Endometrial microvascular endothelial cells (primary cell): ENCODE measurements around the genes WNT8B and SEMA4G.

DNA sequence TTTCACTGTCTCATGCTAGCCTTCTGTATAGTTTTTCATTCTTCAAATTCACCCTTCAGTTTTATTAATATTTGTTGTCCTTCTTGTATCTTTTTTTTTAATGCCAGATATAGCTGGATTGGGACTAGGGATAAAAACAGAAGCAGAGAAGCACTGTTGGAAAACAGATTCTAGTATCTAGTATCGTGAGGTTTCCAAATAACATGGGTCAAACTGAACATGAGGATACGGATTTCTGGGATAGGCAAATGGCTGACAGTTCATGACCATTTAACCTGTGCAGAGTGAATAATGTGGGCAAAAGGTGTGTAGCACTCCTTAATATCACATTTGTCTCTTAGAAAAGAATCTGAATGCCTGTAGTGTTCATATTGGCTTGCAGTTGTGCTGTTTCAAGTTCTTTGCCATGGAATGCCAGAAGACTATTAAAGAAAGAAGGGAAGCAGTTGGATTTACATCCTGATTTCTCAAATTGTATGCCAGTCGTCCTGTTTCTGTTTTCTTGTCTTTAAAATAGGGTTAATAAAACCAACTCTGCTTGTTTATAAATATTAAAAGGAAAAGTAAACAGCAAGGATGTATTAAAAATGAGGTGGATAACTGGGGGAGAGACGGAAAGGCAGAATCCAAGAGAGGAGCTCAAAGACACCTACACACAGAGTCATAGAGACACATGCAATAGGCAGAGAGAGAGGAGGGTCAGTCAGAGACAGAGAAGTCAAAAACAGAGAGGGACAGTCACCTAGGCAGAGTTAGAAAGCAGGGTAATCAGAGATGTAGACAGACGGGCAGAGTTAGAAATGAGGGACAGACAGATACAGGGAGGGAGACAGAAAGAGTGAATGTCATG, 5.5 kb downstream of the R3HCC1L start:
- RAMPAGE, long total RNA: no peak

DNA sequence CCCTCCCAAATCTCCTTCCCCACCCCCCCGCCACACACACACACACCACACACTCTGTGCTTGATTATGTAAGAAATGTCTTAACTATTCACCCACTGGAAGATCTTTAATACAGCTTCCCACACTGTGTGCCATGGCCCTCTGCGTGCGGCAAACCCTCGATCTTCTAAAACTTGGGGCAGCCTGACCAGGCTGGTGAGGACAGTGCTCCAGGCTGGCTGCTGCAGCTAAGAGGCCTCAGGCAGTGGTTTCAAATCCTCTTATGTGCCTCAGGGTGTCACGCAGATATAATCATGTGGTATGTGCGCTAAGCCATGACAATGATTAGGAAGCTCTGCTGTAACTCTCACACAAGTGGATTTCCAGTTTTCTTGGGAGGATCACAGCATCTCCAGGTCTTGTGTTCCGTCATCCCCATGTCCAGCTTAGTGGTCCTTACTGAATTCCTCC, 2.5 kb downstream of the HPS1 start:
- RAMPAGE, long total RNA: no peak

- RAMPAGE, long total RNA: no peak
Measured at GRCh38 chr10:99233386-99233934, 2.2 kb downstream of the HPSE2 start.

DNA sequence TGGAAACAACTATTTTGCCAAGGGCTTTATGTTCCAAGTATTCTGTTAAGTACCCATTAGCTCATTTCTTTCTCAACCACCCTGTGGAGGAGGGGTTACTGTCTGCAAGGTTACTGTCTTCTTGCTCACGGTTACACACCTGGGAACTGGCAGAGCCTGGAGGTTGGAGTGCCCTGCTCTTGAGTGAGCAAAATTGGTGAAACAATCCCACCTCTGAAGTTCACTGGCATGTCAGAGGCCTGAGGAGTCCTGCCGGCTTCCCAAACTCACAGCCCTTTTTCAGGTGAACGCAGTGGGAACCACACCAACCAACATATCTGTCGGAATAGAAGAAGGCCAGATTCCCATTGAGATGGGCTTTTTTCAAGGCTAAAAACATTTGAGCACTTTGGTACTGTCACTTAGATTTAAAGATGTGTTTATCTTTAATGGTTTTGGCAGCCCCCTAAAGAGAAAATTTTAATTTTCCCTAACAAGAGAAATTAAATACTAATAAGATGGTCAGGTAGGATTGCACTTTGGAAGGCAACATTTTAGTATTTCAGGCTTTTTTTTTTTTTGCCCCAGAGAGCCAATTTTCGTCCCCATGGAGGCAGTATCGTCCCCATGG, 35.3 kb downstream of the GOT1 start:
- RAMPAGE, long total RNA: no peak

- RAMPAGE, long total RNA: no peak
Measured at GRCh38 chr10:99421224-99421847, 9.1 kb downstream of the GOT1 start.

DNA sequence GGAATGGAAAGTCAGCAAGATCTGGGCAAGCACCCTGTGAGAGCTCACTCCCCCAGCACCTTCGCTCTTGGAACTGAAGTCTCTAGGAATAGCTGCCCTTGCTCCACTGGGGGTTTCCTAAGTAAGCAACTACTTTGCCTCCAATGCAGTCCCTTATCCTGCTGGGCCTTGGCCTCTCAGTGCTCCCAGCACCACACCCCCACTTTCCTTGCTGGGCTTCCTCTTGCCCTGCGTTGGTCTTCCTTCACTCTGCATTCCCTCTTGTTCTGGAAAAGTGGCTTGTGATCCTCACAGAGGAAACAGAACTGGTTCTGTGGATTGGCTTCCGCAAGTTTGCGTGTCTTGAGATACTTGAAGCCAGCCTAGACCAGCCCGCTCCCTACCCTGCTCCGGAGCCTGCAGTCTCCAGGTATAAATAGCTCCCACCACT, 6.4 kb downstream of the NKX2-3 start:
- RAMPAGE, long total RNA: no peak

DNA sequence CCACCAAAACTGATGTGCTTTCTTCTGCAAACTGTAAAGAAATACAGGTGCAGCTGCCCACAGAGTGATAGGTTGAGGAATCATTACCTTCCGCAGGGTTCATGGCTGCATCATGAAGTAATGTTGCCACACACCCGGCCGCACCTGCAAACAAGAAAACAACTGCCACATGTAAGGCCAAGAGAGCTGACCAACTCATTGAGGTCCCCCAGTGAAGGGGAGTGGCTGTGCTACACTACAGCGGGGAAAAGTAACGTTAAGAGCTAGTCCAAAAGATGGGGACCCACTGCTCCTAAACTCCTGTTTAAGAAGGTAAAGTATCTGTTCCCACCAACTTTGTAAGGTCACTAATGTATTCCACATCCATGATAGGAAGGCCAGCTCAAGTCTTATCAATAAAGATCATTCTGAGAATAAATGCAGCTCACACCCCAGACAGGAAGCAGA, 7.8 kb downstream of the SLC25A28 start:
- RAMPAGE, long total RNA: no peak

DNA sequence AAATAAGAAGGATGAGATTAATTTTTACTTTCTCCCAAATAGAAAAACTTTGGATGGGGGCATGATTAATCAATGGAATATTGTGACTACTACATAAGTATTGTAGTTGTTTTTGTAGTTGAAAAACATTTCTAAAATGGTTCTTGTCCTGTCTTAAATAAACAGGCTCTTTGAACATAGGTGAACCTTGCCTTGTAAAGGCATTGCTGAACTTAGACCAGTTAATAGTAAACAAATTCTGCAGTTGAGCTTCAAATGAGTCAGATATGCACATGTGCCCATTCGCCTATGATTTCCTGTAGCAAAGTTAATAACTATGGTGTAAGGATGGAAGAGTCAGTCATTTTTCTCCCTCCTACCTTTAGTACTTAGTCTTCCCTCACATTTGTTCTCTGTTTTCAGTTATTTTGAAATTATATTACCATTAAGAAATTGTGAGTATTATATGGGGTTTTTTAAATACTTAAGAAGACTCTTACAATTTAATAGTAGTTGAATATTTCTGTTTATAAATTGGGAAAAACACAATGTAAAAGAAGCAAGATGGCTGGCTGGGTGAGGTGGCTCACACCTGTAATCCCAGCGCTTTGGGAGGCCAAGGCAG, 22.7 kb downstream of the CUTC start:
- RAMPAGE, long total RNA: no peak

DNA sequence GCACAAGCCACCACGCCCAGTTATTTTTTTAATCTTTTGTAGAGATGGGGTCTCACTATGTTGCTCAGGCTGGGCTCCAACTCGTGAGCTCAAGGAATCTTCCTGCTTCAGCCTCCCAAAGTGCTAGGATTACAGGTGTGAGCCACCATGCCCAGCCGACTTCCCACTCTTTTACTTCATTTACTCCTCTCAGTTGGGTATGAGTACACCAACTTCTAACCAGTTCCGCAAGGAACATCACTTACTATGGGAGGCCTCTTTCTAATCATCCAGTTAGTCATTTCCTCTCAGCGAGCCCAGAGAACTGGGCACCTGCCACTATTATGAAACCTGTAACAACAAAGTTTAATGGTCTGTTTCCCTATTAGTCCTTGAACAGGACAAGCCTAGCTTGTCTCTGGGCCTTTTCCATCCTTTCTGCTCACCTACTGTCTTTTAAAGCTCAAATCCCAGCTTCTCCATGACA, 88.9 kb downstream of the DNMBP start:
- RAMPAGE, long total RNA: no peak

DNA sequence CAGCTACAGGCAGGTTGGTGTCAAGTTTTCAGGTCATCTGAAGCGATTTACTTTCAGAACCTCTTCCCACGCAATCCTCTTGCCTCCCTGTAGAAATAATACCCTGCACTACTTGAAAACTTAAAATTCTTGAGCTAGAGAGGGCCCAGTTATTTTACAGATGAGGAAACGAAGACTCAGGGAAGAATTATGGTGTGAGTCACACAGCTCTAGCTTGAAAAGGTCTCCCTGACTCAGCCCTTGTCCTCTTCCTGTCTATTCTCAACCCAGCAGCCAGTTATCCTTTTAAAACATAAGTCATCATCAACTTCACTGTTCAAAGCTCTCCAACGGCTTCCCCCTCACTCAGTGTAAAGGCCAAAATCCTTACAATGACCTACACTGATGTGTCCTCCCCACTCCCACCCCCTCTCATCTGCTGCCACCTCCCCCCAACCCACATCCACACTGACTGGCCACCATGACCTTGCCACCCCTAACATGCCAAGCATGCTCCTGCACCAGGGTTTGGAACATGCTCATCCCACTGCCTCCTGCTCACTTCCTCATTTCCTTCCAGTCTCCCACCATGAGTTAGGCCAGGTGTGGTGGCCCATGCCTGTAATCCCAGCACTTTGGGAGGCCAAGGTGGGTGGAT, 3.4 kb downstream of the DNMBP start:
- RAMPAGE, long total RNA: no peak

DNA sequence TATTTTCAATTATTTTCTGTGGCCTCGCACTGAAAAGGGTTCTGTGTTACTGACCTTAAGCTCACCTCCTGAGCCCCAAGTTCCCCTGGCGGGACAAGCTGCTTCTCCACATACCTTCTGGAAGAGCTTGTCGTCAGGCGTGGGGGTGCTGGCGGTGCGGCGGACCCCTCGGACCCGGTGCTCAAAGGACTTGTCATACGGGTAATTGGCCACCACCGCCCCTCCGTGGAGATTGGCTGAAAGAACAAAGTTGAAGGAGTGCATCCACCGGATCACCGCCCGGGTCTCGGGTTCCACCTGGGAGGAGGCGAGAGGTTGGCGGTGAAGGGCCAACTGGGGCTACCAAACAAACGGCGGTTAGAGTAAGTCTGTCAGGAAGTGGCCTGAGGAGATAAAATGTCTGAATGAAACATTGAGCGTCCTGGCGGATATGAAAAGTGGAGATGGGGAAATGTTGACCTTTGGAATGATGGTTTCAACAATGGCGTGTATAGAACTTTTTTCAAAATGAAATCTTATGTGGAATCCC, 16.5 kb downstream of the CPN1 start:
- RAMPAGE, long total RNA: no peak

GRCh38 chr10:100350783-100351505, 3.9 kb downstream of the SCD start:
- RAMPAGE, long total RNA: no peak

- RAMPAGE, long total RNA: no peak
Measured at GRCh38 chr10:100462918-100463194, at the start of gene WNT8B. TSS of gene WNT8B (plus strand) at chr10:100463009.

- RAMPAGE, long total RNA: no peak
Measured at GRCh38 chr10:100564362-100564966, 28.7 kb downstream of the HIF1AN start.

DNA sequence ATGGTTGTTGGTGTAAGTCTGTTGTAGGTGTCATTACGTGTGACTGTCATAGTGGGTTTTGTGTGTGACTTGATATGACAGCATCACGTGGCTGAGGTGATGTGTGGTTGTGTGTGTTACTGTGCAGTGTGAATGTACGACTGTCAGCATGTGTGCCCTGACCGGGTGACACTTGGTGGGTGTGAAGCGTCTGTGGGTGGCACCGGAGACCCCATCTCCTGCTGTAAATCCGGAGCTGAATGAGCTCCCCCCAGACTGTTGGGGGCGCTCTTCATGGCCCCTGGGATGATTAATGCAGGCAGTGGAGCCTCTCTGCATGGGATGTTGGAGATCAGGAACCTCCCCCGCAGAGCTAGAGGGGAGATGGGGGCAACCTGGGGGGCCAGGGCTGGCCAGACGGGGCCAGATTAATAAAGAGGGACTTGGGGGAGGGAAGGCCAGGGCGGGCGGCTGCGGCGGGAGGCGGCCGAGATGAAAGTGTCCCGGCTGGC, 33.9 kb downstream of the HIF1AN start:
- RAMPAGE, long total RNA: no peak

GRCh38 chr10:100728775-100729396, 16.5 kb upstream of the PAX2 start:
- RAMPAGE, long total RNA: no peak

DNA sequence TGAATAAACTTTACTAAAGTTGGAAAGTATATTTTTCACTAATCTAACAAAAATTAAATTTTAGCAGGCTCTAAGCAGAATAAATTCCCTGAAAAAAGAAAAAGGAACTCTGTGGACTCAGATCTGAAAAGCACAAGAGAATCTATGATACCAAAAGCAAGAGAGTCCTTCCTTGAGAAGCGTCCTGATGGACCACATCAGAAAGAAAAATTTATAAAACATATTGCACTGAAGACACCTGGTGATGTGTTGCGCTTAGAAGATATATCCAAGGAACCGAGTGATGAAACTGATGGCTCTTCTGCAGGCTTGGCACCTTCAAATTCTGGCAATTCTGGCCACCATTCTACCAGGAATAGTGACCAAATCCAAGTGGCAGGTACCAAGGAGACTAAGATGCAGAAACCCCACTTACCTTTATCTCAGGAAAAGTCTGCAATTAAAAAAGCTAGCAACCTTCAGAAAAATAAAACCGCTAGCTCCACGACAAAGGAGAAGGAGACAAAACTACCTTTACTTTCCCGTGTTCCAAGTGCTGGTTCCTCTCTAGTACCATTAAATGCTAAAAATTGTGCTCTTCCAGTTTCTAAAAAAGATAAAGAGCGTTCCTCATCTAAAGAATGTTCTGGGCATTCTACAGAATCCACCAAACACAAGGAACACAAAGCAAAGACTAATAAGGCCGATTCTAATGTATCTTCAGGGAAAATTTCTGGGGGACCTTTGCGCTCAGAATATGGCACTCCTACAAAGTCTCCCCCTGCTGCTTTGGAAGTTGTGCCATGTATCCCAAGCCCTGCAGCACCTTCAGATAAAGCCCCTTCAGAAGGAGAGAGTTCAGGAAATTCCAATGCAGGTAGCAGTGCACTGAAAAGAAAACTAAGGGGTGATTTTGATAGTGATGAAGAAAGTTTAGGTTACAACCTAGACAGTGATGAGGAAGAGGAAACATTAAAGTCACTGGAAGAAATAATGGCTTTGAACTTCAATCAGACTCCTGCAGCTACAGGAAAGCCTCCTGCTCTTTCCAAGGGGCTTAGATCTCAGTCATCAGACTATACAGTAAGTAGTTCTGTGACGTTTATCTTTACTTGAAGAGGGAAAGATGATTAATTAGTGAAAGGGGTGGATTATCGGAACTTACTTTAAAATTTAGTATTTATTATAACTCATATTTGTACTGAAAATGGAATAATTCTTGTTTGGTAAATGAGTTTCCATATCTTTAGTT, 11.6 kb downstream of the SLF2 start:
- RAMPAGE, long total RNA: no peak

DNA sequence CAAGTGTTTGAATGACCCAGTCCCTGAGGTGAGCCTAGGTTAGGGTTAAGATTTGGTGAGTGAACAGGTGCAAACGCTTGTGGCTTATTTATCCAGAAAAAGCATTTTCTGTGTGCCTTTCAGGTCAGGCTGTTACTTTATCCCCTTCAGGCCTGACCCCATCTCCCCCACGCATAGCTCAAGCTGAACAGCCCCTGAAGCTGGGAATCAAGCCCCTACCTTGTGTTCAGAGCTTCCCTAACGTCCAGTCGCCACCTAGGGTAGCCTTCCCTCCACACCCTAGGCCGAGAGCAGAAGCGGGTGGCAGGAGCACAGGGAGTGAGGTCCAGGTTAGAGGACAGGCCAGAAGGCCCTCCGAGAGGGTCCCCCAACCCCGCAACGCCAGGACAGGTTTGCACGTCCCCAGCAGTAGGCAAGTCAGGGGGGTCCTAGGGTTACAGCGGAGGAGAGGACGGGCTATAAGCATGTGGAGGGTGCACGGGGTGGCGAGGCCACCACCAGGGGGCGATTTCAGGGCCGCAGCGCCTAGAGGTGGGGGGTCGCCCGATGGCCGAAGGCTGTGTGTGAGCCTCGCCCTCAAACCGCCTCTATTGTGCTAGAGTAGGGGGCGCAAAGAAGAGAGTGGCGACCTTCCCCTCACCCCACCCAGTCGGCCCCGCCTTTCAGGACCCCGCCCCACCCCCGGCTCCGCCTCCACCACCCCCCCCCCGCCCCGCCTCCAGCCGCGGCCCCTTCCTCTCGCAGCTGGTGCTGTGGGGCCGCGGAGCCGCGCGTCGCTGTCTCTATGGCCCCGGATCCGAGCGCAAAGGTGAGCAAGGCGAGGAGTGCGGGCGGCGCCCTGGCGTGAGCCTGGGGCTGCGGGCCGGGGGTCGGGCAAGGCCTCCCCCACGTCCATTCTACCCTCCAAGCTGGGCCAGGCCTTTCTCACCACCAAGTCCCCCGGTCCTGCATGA, at the start of gene SEMA4G:
Gene SEMA4G (plus strand): TSS at position 721 of the 953 bp plus-strand sequence.
- RAMPAGE, long total RNA: no peak

DNA sequence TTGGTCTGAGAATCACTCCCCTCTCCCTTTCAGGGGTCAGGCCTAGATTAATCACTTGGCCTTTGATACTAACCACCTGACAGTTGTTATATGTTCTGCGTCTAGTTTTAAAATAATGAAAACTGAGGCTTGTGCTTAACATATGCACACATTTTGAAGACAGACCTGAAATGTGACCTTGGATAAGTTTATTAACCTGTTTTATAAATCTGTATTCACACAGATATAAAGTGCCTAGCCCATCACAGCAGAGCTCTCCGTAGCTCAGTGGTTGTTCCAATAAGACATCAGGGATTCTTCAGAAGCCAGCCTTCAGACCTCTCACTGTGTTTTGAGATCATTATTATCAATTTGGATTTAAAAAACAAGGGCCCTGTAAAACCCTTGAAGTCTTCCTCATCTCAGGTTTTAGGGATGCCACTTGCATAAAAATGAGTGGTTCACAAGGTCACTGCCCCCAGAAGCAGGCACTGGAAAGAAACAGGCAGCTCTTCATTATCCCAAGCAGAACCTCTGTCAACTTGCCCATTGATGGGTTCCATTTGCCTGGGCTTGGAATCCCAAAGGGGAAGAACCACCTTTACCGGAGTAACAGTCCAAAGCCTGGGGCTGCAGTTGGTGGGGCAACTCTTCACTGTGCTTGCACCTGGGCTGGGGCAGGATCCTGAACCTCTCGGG, 1.1 kb downstream of the MRPL43 start:
- RAMPAGE, long total RNA: no peak

- RAMPAGE, long total RNA: no peak
Measured at GRCh38 chr10:101005192-101005774, 5.7 kb downstream of the LZTS2 start.